Skin of body (tissue), 2 donors: ENCODE results near the gene SFTPA2.

- RAMPAGE, long total RNA, result no peak
Measured at GRCh38 chr10:79071879-79072513, 3.2 kb downstream of the ZMIZ1 start.

- RAMPAGE, long total RNA, result no peak
Measured at GRCh38 chr10:79118582-79119497, 50.1 kb downstream of the ZMIZ1 start.

DNA sequence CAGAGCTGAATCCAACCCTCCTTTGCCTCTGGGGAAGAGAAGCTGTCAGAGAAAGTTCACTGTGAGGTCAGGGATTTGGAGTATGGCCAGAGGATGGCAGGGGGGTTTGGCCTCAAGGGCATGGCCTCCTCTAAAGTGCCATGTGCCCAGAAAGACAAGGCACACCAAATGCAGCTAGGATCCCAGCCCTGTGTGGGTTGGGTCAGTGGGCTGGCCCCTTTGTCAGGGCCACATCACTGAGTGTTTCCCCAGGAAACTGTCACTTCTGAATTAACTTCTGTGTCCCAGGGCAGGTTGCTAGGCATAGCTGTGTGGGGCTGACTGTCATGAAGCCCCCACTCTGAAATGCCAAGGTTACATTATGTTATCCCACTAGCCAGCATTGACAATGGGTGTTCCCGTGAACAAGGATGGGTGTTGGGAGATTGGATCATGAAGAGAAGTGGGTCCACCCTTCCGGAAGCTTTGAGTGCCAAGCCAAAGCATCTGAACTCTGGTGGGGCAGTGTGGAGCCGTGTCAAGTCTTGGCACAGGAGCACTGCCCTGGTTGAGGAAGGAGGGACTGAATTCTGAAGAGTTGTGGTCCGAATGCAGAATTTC is 123.4 kb downstream of the ZMIZ1 start:
- RAMPAGE, long total RNA, result no peak

- RAMPAGE, long total RNA, result no peak
Measured at GRCh38 chr10:79193048-79193852, 124.5 kb downstream of the ZMIZ1 start.

GRCh38 chr10:79195296-79195974 is 126.7 kb downstream of the ZMIZ1 start:
- RAMPAGE, long total RNA, result no peak

- RAMPAGE, long total RNA, result no peak
Measured at GRCh38 chr10:79229435-79229865, 117.8 kb upstream of the PPIF start.

DNA sequence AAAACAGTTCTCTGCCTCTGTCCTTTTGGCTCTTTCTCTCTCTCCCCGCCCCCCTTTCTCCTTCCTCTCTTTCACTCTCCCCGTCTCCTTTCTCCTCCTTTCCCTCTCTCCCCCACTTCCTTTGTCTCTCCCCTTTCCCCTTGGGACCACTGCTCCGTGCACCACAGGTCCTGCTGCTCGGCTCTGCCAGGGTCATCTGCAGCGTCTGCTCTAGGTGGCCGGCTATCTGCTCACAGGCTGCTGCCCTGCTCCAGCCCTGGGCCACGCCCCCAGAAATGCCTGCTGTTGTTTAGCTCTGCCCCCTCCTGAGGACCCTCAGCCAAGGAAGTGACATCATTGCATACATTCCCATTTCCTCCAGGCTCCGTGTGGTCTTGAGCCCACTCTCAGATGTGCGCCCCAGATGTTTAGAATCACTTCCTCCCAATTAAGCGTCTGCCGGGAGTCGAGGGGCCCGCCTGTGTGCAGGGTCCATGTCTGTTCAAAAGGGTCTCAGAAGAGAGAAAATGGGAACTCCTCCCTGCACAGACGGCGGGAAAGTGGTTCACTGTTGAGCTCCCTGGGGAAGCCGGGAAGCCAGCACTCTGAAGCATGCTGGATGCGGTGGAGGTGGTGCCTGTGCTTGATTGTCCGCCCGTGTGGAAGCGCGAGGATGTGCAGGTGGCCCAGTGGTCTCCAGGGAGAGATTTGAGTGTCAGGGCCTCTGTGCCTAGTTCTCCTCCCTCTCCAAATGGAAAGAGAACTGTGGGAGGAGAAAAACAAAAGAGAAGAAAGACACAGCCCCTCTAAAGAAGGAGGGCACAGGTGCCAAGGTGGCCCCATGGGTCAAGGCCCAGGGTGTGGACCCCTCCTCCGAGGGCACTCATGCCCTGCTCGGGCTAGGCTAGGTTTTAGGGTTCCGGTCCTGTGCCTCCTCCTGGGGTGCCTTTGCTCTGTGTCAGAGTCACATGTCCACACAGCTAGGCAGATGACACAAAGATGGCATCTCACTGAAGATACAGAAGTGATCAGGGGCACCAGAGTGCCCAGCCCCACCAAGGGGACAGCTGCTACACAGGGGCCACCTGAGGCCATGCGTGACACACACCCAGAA is 116.8 kb upstream of the PPIF start:
- RAMPAGE, long total RNA, result no peak

GRCh38 chr10:79253235-79253915 is 93.9 kb upstream of the PPIF start:
- RAMPAGE, long total RNA, result no peak

GRCh38 chr10:79284837-79285884 is 62.1 kb upstream of the PPIF start:
- RAMPAGE, long total RNA, result no peak

GRCh38 chr10:79286117-79287059 is 60.9 kb upstream of the PPIF start:
- RAMPAGE, long total RNA, result no peak

- RAMPAGE, long total RNA, result no peak
Measured at GRCh38 chr10:79293740-79294451, 53.4 kb upstream of the PPIF start.

DNA sequence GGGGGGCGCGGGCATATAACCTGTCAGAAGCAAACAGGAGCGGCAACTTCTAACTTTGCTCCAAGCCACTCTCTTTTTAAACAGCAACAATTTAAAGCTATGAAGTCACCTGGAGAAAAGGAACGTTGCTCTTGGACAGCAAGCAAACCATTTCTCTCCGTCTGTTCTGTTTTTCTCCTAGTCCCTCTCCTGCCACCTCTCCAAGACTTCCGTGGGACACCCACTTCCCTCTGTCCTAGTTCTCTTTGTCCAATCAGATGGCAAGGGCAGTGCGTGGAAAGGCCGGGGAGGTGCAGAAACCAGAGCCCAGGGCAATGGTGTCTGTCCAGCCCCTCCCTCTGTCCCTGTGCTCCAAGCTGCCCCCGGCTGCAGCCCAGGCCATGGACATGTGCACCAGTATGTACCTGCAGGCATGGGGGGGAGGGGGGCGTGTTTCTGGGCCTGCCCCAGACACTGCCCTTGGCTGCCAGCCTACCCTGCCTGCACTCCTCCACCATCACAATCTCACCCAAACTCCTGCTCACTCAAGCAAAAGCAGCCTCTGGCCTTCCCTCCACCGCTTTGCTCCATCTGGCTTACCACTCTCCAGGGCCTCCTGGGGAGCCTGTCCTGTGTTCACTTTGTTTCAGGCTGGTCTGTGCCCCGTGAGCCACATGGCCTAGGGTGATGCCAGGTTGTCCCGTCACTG is 33.5 kb upstream of the PPIF start:
- RAMPAGE, long total RNA, result no peak

GRCh38 chr10:79314957-79315548 is 32.2 kb upstream of the PPIF start:
- RAMPAGE, long total RNA, result no peak

DNA sequence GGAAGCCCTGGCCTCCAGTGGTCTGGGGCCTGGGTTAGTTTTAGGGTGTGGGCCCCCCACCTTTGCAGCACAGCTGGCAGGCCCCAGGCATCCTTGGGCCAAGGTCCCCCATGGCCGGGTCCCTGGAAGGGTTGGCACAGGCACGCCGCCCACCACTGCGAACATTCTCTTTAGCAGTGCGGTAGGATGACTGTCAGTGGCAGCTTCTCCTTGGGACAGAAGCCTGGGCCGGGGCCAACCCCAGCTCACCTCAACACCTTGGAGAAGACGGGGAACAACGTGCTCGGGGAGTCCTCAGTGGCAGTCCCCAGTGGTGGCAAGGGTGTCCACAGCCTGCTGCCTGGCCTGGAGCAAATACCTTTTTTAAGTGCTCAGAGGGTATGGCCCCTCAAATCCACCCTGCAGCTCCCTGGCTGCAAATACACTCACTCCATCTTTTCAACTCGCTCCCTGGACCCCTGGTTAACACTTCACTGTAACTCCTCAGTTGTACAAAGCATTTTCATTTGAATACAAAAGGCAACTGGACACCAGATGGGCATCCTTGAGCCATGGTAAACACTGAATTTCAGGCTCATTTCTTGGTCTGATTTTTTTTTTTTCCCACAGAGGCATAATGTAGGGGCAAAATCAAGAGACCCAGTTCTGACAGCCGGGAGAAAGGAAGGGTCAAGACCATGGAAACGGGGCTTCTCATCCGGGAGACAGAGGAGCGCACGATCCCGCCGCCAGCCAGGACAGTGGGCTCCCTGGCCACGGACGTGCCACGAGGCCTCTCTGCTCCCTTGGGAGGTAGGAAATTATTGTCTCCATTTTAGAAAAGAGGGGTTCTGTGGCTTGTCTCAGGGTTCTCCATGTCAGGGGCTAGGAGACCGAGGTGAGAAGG is 37.2 kb downstream of the PPIF start:
- RAMPAGE, long total RNA, result no peak

DNA sequence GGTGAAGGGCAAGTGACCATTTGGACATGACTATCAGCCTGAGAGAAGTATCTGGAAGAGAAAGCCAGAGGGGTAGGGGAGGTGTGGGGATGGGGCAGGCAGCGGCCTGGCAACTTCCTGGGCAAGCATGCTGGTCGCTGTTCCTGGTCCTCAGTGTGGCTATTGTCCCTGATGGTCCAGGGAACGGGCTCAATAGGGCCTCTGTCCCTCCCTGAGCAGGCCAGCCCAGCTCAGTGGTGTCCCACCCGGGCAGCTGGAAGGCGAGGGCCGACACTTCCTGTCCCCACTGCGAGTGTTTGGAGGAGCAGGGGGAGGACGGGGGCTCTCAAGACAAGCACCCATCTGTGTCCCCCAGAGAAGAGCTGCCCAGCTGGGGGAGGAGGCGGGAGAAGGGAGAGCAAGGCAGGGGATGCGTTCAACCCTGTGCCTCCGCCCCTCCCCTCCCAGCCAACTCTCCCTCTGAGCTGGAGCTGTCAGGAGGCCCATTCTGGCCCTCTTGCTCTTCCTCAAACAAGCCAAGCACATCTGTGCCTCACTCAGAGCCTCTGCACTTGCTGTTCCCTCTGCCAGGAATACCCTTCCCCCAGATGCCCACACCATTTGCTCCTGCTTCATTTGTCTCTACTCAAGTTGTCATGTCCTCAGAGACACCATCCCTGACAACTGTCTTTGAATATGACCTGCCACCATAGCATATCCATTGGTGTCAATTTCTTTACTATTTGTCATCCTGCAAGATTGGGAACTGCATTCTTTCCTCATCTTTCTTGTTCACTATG is 35.7 kb downstream of the ZCCHC24 start:
- RAMPAGE, long total RNA, result no peak

DNA sequence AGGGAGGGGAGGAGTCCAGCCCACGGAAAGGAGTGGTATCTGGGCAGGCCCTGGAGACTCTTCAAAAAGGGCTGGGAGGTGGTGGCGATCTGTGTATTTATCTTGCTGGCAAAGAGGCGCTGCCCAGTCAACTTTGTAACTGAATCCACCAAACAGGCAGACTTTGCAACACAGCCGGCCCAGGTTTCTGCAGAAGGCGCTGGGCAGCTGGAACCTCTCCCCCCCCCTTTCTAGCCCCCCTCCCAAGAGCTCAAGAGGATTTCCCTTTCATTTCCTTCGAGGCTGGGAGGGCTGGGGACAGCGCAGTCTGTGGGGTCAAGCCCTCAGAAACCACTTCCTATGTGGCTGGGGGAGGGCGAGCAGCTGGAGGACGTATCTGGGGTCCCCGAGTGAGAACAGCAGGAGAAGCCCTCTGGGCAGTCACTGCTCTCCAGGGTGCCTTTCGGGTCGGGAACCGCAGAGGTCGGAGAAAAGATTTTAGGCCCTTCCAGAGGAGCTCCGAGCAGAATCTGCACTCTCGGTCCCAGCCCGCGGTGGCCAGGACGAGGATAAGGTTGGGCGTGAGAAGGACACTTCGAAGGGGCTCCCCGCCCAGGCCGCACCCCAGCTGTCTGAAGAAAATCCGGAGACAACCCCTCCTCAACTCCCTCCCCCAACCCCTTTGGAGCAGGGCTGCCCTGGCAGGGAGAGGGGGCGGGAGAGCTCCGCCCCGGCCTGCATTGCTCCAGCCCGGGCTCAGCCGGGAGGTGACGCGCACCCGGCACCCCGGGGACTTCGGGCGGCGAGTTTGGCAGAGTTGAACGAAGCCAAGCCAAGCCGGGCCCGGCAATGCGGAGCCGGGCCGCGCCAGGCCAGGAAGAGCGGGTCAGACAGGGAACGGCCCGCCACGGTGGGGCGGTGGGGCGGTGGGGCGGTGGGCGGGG is 909 bp downstream of the ZCCHC24 start:
- RAMPAGE, long total RNA, result no peak

- RAMPAGE, long total RNA, result no peak
Measured at GRCh38 chr10:79445177-79445475, 298 bp downstream of the ZCCHC24 start.

- RAMPAGE, long total RNA, result no peak
Measured at GRCh38 chr10:79467651-79468275, 22.3 kb upstream of the ZCCHC24 start.

DNA sequence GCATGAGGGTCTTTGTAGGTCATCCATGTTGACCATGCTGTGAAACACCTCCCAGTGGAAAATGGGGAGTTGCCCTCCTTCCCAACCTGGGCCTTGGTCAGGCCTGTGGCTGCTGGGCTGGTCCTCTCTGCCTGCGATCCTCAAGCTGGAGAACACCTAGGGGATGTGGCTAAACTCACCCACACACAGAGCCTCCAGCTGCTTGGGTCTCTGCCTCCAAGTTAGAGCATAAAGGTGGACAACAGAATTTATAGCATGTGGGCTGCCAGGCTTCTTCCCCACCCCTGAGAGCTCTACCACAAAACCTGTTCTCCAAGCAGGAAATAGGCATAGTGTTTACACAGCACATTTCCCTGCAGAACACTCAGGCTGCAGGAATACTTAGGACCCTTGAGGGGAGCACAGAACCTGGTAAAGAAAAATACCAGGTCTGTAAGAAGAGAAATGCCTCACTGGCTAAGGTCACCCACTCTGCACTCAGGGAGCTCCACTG is at the start of gene SFTPA2:
TSS of gene SFTPA2 (minus strand) at position 223 of the 493 bp plus-strand sequence.
- RAMPAGE, long total RNA, result no peak

GRCh38 chr10:79715090-79715304 is 12.0 kb downstream of the NUTM2B start:
- RAMPAGE, long total RNA, result no peak